ENCODE results near the gene NAXD.

DNA sequence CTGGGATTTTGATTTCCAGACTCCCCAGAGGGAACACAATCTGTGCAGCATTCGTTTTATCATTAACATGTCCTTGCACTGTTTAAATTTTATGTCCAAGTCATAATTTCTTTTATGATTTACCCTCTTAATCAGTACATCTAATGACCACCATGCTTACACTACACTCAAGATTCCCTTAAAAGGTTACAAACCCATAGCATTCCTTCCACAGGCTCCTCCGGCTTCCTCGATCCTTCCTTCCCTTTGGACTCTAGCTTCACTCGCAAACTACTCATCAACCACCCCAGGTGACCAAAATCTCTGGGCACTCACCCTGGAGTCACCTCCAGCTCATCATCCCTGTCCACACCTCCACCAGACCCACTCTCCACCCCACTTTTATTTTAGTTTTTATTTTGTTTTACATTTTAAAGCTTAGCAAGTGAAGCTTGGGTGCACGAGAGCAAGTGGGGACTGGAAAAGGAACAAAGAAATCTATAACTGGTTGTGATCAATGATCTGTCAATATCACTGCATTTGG is 16.6 kb downstream of the COL4A1 start:
- PRO-cap = no peak

GRCh38 chr13:110313759-110314448 is 6.8 kb downstream of the COL4A2 start:
- PRO-cap = no peak

DNA sequence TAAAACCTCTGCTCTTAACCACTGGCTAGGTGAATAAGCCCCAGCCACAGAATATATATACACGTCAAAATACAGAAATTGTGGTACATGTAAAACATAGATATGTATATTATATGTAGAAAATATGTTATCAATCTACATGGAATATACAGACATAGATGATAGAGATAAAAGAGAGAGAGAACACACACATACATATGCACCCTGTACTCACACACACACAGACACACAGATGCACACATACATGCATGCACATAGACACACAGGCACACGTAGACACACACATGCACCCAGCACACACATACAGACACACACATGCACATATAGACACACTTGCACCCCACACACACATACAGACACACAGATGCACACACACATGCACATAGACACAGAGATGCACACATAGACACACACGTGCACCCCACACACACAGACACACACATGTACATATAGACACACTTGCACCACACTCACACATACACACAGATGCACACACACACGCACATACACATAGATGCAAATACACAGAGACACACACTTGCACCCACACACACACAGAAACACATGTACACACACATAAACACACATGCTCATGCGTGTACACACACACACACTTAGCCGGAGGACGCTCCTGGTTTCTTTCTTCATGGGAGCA is 9.8 kb downstream of the COL4A2 start:
- PRO-cap = no peak

- PRO-cap = no peak
Observed at GRCh38 chr13:110361014-110362209, 54.3 kb downstream of the COL4A2 start.

DNA sequence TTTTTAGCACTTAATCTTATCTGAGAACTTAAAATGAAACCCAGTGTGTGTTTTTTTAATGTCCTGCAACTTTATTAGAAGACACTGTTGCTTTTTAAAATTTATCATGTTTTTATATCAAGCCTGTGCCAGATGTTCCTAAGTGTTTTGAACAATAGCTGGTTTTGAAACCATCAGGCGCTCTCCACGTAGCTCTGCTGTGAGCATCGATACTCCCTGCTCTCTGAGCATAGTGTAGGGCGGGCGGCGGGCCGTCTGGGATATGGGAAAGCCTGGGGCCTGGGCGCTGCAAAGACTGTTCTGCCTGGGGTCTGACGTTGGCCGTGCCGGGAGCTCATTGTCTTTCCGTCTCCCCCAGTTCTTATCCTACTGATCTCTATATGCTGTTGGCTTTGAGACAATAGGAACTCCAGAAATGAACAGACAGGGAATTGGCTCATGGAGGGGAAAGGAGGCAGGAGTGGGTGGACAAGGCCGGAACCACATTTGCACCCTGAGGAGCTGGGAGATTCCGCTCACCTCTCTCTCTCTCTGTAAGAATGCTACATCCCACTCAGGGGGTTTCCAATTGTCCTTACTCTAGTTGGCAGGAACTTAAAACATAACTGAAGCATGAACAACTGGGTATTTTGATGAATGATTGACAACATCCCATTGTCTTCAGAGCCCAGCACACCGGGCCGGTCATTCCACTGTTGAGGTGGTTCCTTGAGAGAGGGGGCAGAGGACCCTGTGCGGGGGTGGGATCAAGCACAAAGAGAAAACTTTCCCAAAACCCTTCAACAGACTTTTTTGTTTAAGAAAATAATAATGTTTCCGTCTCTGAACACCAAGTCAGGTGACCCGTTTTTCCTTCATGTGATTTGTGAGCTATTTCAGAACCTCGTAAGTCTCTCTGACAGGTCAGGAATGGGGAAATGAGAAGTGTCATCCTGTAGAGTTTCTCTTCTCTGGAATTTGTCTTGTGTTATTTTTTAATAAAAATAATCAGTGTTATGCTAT is 64.7 kb downstream of the COL4A2 start:
- PRO-cap = no peak

- PRO-cap = no peak
Observed at GRCh38 chr13:110409266-110410426, 102.6 kb downstream of the COL4A2 start.

DNA sequence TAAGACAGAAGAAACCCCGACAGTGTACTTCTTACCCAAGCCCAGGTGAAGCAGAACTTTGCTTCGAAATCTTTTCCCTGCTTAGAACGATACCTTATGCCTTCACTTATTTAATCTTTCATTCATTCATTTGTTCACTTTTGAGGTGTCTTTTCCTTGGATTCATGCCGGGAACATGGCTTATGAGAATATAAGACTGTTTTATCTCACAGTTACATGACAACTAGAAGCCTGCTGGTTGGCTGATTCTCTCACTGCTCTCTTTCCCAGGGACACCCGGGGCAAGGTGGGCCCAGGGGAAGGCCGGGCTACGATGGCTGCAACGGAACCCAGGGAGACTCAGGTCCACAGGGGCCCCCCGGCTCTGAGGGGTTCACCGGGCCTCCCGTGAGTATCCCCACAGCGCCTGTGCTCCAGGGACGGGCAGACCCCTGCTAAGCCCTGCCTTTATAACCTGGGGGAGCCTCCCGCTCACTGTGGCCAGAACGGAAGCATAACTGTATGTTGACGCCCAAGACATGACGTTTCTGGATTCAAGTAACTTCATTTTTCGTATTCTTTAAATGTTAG is 121.2 kb downstream of the COL4A2 start:
- PRO-cap = no peak

DNA sequence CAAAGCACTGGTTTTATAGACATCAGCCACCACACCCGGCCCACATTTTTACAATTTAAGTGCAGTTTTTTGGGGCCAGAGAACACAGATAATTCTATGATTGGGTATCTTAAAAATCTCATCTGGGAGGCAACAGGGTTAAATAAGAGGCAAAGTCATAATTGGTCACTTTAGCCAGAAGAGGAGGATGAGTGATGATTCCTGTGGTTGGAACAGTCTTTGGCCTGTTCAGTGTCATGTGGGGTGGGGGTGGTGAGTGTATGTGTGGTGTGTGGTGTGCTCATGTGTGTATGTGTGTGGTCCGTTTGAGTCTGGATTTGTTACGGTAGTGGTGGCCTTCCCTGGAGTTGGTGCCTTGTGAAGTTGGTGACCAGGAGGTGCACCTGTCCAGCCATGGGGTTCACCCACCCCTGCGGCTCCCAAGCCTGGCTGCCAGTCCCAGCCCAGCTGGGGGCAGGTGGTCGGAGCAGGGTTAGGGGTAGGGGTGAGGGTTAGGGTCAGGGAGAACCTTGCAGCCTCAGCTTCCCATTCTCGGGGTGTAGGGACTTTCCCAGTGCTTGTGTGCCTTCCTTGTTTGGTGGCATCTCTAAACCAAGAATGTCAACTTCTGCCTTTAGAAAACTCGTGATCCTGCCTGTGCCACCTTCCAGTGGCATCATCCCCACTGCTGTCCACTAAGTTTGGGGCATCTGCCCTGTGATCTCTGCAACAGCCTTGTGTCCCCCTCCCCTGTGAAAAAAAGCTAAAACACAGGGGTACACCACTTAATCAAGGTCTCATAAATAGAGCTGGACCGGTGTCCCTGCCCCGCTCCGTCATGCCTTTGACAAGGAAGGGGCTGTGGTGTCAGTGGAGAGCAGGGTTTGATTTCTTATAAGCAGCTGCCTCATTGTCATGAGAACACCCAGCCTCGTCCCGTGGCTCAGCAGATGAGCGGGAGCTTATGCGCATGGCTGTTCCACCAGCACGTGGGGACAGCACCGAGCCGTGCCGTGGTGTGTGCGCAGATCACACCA is 97.4 kb downstream of the RAB20 start:
- PRO-cap = no peak

- PRO-cap = no peak
Observed at GRCh38 chr13:110503228-110504099, 58.1 kb downstream of the RAB20 start.

DNA sequence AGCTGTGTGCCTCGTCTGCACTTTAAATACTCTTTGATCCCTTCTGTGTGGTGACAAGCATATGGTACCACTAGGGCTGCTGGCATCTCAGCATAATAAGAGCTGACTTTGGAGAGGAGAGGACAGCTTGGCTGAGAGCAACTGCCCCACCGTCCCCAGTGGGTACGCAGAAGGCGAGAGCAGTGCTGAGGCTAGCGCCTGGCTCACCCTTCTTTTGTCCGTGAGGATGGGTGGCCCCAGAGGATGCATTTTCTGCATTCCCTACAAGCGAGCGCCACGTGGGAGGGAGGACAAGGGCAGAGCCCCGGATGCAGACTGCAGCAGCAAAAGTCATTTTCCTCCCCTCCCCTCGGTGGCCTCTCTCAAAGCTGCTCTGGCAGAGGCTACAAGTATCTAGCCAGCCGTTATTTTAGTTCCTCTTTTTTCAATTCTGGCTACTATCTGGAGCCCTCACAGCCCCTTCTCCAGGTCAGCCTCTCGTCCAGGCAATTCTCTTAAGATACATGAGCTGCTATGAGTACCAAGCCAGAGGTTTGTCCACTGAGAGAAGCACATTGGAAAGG is 51.5 kb downstream of the RAB20 start:
- PRO-cap = no peak

DNA sequence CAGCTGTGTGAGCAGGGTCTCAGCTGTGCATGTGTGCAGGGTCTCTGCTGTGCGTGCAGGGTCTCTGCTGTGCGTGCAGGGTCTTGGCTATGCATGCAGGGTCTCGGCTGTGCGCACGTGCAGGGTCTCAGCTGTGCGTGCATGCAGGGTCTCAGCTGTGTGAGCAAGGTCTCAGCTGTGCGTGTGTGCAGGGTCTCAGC is 42.4 kb downstream of the RAB20 start:
- PRO-cap = no peak

- PRO-cap = no peak
Observed at GRCh38 chr13:110549911-110550569, 11.5 kb downstream of the RAB20 start.

DNA sequence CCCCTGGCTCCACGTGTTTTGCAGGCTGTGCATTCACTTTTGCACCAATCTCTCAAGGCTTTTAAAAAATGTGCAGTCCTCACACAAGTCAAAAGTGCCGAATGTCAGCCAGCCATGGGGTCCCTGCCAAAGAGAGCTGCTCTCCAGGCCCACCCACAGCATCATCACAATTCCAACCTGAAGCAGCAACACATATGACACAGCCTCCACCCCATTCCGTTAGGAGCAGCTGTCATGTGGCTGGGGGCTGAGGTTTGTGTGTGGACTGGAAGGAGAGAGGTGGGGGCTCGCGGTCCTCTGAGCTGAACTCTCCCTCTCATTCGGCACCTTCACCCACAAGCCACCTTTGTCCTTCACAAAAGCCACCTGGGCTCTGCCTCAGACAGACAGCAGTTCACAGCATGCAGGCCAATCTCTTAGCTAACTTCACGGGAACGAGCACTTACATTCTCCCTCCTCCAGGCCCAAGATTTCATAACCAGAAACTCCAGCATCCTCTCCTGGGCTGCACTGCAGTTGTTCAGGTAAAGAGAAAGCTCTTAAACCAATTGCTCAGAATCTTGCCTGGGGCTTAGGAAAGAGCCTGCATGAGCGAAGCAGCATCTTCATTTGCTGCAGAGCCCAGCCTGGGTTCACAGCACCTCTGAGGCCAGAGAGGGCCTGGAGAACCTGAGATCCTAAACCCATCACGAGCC is 7.2 kb downstream of the RAB20 start:
- PRO-cap = no peak

- PRO-cap = bidirectional peak, plus-strand start at chr13:110615545, minus-strand start at chr13:110615412
Observed at GRCh38 chr13:110615094-110615704, at the start of gene NAXD. Gene NAXD (plus strand): TSS chr13:110615545.

- PRO-cap = no peak
Observed at GRCh38 chr13:110630827-110631179, 15.5 kb downstream of the NAXD start.

GRCh38 chr13:110663842-110664461 is 42.0 kb downstream of the CARS2 start:
- PRO-cap = no peak

GRCh38 chr13:110665460-110666608 is 40.1 kb downstream of the CARS2 start:
- PRO-cap = no peak

DNA sequence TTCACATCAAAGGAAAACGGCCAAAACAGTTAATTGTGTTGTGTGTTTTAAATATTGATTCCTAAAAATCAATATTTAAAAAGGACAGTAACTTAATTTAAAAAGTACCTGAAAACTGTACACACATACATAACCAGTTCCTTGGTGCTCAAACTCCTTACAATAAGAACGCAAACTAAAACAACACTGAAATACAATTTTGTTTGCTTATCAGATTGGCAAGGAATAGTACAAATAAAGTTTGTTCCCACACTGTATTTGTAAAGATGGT is 96.3 kb downstream of the ING1 start:
- PRO-cap = bidirectional peak, plus-strand start outside the sequence, minus-strand start at position 164 of the sequence

DNA sequence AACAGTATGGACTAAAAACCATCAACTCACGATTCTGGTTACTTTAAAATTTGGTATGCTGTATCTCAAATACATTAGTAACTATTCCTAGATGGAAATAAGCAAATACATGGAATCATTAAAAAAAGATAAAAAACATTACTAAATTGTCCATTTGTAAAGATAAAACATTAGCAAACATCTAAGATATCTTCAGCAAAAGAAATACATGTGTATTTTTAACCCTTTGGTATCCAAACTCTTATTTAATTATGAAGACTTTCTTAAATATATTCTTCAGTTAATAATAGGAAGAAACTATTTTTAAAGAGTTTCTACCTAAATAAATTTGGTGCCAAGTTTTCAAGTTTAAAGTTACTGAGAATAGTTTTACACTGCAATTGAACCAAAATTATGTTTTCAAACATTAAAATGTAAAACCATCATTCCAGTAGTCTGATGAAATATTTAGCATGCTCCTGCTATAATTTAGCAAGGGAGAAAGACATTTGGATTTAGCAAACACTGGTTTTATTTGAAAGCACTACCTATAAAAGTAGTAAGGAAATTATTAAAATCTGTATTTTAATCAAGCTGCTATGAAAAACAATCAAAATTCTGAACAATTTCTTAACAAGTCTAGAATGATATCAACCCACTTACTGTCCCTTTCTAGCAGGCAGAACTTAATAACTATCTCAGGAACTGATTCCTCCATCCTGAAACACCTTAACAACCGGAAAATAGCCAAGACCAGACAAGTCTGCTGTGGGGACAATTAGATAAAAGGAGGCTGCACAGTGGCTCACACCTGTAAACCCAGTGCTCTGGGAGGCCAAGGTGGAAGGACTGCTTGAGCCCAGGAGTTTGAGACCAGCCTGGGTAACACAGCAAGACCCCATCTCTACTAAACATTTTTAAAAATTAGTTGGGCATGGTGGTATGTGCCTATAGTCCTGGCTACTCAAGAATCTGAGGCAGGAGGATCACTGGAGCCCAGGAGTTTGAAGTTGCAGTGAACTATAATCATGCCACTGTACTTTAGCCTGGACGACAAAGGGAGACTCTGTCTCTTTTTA is 13.5 kb downstream of the ANKRD10 start:
- PRO-cap = no peak

- PRO-cap = bidirectional peak, plus-strand start at chr13:110913413, minus-strand start at chr13:110913451
Observed at GRCh38 chr13:110913099-110913725, 1.7 kb downstream of the ANKRD10 start.

Data from Metastatic Pancreatic Carcinoma in the Ovary (tissue), 1 donor.